CD14-positive monocyte (primary cell): ENCODE data around the genes OR52N1, OR52B2, FHIP1B, CAVIN3, RRP8 and TAF10.

DNA sequence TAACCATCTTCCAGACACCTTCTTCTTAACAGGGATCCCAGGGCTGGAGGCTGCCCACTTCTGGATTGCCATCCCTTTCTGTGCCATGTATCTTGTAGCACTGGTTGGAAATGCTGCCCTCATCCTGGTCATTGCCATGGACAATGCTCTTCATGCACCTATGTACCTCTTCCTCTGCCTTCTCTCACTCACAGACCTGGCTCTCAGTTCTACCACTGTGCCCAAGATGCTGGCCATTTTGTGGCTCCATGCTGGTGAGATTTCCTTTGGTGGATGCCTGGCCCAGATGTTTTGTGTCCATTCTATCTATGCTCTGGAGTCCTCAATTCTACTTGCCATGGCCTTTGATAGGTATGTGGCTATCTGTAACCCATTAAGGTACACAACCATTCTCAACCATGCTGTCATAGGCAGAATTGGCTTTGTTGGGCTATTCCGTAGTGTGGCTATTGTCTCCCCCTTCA, 277 bp downstream of the OR52D1 start:
- CAGE, long polyA plus RNA = no peak

- CAGE, long polyA plus RNA = no peak
Measured at GRCh38 chr11:5505007-5506005, 4.5 kb downstream of the UBQLN3 start.

- CAGE, long polyA plus RNA = no peak
Measured at GRCh38 chr11:5632214-5632824, 7.5 kb downstream of the TRIM34 start.

DNA sequence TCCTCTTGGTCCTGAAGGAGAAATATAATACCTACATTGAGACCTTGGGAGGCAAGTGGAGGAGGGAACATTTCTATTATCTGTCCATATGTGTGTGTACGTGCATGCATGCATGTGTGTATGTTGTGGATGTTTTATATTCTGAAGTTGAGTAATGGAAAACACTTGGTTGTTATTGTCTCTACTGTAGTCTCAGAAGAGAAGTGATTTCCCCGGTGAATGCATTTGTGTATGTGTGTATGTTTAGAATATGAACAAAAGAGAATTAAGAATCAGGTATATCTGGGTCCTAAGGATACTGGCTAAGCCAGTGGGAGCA, at the start of gene OR52N1:
OR52N1 (minus strand) TSS at position 82 of the 319 bp plus-strand sequence.
- CAGE, long polyA plus RNA = no peak

DNA sequence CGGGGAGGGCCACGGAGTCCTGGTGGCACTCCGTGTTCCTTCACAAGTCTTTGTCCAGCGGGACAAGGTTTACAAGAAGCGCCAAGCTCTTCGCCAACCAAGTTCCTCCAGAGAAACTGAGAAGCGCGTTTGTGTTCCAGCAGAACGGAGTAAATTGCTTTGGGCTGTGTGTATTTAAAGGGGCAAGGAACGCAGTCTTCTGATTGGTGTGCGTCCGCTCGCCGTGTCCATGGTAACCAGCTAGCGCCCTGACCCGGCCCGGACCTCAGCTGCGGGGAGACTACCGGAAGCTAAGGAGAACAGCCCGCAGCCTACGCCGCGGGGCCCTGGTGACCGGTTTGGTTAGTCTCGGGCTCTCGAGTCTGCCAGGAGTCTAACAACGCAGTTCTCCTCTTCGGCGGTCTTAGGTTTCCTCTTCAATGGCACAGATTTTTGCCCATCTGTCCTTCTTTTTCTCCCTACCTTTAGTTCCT, 3.5 kb upstream of the OR56A3 start:
- CAGE, long polyA plus RNA = no peak

GRCh38 chr11:6170233-6170506, at the start of gene OR52B2:
TSS of gene OR52B2 (minus strand) at chr11:6170326.
- CAGE, long polyA plus RNA = no peak

- CAGE, long polyA plus RNA = no peak
Measured at GRCh38 chr11:6225822-6226347, 8.6 kb downstream of the FHIP1B start.

DNA sequence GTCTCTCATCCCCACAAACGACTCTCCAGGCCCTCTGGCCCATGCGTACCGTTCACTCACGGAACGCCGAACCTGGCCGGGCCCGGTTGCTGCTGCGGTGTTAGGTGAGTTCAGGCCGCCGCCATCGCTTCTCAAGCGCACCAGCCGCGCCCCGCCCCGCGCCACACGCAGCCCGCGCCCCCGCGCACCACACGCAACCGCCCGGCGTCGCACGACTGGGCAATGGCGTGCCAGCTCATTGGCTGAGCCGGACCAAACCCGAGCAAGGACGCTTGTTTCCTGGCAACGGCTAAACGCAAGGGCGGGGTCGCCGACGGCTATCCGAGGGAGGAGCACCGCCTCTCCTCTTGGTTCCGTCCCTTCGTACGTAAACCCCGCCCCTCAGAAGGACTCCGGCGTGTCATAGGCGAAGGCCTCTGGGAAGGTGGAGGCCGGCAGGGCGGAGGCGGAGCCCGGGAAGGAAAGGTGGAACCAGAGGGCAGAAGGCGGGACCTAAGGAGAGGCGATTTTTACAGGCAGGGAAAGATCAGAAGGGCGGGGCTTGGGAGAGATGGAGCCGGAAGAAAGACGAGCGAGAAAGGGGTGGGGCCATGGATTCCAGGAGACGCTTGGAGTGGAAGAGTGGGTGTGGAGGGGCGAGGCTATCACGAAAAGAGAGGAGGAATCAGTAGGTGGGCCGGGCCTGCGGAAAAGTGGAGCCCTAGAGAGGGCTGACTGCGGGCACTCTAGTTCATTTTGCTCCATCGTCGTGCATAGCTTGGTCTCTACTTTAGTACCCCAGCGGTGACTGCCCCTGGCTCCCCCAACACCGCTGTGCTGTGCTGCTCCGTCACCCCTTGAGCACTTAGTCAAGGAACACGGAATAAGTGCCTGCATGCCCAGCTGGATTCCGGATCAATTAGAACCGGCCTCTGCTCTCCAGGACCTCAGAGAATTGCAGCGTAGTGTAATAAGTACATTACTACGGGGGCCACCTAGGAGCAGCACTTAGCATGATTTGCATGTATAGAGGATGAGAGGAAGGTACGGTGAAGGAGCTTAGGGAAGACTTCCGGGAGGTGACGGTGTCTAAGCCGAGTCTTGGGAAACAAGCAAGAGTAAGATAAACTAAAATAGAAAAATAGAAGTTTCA, at the start of gene FHIP1B:
FHIP1B (minus strand) TSS at position 142 of the 1,132 bp plus-strand sequence.
- CAGE, long polyA plus RNA = start-site peak on the minus strand centred at position 138 of the sequence, 21 bp wide, 1,205 and 1,459 reads in 2 replicates

GRCh38 chr11:6320428-6320869, at the start of gene CAVIN3:
TSS of gene CAVIN3 (minus strand) at chr11:6320501.
- CAGE, long polyA plus RNA = start-site peak on the minus strand at chr11:6320501-6320569, 23 and 12 reads in 2 replicates

- CAGE, long polyA plus RNA = no peak
Measured at GRCh38 chr11:6352660-6353068, 32.4 kb upstream of the CAVIN3 start.

DNA sequence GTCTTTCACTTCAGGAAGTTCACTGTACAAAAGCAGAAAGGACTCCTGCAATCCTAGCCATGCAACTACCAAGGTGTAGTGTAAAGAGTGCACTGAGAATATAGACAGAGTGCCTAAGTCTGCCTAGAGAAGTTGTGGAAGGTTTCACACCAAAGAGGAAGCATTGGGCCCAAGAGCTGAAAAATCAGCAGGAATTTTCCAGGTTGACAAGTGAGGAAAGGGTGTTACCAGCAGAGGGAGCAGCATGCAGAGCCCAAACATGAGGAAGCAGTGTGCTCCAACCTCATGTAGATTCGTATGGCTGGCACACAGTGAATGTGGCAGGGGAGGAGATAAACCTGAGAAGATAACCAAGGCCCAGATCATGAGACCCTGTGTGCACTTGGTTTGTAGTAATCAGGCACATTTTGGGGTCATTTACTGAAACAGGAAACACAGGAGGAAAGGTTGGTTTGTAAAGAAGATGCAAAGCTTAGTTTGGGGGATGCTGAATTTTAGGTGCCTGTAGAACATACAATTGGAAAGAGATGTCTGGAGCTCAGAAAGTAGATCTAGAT, 1.8 kb downstream of the HPX start:
- CAGE, long polyA plus RNA = no peak

DNA sequence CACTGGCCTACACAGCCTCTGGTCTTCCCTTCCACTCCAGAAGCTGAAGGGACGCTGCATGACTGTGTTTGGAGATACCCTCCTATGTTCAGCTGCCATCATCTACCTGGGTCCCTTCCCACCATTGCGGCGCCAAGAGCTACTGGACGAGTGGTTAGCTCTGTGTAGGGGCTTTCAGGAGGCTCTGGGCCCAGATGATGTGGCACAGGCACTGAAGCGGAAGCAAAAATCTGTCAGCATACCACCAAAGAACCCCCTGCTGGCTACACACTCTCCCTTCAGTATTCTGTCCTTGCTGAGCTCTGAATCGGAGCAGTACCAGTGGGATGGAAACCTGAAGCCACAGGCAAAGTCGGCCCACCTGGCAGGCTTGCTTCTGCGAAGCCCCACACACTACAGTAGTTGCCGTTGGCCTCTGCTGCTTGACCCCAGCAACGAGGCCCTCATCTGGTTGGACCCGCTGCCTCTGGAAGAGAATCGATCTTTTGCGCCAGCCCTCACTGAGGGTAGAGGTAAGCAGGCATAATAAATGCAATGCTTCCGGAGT, 39.0 kb downstream of the RRP8 start:
- CAGE, long polyA plus RNA = no peak

DNA sequence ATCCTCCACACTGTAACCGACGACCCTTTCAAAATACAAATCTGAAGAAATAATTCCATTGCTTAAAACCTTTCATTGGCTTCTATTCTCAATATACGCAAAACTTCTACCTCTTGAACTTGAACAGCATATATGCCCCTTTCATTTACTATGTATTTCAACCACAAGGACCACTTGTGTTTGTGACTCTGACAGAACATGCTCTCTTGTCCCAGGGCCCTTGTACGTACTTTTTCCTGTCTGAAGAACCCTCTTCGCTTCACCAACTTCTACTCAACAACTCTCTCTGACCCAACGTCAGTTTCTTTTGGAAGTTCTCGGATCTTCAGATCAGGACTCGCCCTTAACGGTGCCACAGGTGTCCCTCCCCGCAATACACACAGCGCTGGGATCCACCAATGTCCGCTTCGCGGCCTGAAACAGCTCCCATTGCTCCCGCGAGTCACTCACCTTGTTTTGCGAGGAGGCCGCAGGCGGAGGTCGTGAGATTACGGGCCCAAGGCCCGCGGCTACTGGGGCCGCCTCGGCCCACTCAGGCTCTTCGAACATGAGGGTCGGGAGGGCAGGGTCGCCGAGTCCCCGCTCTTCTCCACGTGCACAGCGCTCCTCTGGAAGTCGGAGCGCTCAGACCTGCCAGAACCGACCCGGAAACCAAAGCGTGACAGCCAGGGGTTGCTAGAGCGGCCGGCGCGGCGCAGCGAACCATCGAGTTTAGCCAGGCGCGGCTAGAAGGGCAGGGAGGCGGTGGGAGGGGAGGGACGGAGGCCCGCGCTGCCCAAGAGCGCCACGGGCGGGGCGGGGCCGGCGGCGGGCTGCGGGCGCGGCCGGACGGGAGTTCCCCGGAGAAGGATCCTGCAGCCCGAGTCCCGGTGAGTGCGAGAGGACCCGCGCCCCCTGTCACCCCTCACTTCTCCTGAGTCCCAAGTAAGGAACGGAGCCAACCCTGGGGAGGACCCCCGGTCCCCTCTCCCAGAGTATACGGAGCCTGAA, at the start of gene RRP8:
RRP8 (minus strand) TSS at position 663 of the 990 bp plus-strand sequence.
- CAGE, long polyA plus RNA = start-site peak on the plus strand centred at position 828 of the sequence, 42 bp wide, 190 and 282 reads in 2 replicates

DNA sequence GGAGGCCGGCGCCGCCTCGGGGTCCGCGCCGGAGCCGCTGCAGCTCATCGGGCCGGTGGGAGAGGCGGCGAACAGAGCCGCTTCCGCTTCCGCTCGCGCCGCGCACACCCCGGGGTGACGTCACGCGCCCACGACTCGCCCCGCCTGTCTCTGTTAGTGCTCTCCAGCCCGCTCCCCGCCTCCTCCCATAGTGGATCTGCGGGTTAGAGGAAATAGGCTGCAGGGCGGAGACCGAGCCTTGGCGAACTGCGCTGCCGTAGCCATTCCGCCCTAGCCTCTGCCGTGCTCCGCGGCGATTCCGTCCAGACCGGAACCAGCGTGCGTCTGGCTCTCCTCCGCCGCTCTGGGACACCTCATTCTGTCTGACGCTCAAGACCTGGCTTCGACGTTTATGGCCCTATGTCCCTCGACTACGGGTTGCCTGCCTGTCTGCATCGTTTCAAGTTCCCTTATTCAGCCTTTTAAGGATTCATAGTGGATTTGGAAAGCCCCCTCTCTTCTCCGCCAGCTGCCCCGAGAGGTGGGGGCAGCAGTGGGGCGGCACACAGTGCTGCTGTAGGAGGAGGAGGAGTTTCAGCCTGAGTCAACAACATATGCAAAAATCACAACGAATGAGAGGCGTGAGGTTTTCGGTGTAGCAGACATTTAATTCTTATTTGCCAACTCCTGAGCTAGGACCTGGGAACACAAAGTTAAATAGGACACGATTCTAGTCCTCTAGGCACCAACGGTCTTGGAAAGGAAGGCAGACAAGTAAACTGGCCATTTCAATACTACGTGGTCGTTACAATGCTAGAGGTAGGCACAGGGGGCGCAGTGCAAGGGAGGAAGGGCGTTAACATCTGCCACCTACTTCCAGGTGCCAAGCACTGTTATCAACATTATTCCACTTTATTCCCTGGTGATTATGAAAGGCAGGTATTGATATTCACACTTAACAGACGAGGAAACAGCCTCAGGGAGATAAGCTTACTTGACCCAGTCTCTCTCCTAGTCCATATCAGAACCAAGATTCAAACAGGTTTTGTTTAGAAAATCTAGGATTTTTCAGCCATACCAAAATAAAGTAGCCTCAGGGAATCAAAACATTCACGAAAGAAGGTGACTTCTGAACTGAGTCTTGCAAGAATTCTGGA, at the start of gene TAF10:
TAF10 (minus strand) TSS at position 75 of the 1,136 bp plus-strand sequence.
- CAGE, long polyA plus RNA = no peak

- CAGE, long polyA plus RNA = no peak
Measured at GRCh38 chr11:6640326-6640958, 15.2 kb downstream of the DCHS1 start.

- CAGE, long polyA plus RNA = no peak
Measured at GRCh38 chr11:7524322-7525283, 10.8 kb downstream of the PPFIBP2 start.

- CAGE, long polyA plus RNA = no peak
Measured at GRCh38 chr11:7612012-7612566, 61.2 kb downstream of the CYB5R2 start.

GRCh38 chr11:8068581-8069355, 12.2 kb upstream of the TUB start:
- CAGE, long polyA plus RNA = no peak

GRCh38 chr11:8227413-8227612, 36.4 kb downstream of the LMO1 start:
- CAGE, long polyA plus RNA = no peak

- CAGE, long polyA plus RNA = no peak
Measured at GRCh38 chr11:8234523-8234866, 29.2 kb downstream of the LMO1 start.